ENCODE measurements around a stretch of chr5.

DNA sequence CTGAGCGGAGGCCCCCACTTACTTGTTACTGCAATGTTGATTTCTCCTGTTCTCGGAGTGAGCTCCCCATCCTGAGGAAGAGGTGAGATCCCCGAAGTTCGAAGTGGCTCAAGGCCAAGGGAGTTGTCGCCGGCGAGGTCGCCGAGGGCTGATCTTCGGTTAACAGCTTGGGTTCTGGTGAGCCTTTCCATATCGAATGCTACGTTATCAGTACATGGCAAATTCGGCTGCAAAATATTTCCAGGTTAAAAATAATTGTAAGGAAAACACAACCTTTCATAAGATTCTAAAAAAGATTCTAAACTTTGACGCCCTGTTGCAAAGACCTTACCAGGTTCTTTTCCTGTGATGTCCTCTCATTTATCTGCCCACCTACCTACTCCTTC lies 59.1 kb upstream of the TBC1D9B start:
- PRO-cap, 7 experiments: no peak in any of the 7 experiments

GRCh38 chr5:180000863-180001761 lies 70.4 kb downstream of the RNF130 start:
- PRO-cap, 7 experiments: no peak in any of the 7 experiments

GRCh38 chr5:180047754-180048434 lies 23.7 kb downstream of the RNF130 start:
- PRO-cap, 7 experiments: no peak in any of the 7 experiments

- PRO-cap, 7 experiments: no peak in any of the 7 experiments
Observed at GRCh38 chr5:180054245-180054939, 17.2 kb downstream of the RNF130 start.

GRCh38 chr5:180070706-180071244 lies 784 bp downstream of the RNF130 start:
- PRO-cap, 7 experiments: no peak in any of the 7 experiments

GRCh38 chr5:180262889-180263557 lies 28.9 kb downstream of the MAPK9 start:
- PRO-cap, 7 experiments: no peak in any of the 7 experiments

DNA sequence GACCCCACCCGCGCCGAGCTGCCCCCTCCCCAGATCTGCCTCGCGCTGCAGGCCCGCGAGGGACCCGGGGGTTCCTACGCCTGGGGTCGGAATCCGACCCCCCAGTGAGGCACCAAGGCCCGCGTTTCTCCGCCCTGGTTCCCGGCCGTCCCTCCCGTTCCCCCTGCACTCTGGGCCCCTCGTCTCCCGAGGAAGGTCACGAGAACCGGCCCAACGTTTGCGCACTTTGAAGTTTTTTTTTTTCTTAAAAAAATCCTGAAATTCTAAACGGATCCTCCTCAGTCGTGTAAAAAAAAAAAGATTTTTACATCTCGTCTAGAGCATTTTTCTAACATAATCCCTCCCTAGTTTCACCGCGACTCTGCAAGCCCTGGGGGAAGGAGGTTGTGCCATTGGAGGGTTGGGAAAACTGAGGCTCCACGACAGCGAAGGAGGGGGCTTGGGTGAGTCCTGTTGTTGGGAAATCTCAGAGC lies 958 bp upstream of the GFPT2 start:
- PRO-cap, 7 experiments: no peak in any of the 7 experiments

DNA sequence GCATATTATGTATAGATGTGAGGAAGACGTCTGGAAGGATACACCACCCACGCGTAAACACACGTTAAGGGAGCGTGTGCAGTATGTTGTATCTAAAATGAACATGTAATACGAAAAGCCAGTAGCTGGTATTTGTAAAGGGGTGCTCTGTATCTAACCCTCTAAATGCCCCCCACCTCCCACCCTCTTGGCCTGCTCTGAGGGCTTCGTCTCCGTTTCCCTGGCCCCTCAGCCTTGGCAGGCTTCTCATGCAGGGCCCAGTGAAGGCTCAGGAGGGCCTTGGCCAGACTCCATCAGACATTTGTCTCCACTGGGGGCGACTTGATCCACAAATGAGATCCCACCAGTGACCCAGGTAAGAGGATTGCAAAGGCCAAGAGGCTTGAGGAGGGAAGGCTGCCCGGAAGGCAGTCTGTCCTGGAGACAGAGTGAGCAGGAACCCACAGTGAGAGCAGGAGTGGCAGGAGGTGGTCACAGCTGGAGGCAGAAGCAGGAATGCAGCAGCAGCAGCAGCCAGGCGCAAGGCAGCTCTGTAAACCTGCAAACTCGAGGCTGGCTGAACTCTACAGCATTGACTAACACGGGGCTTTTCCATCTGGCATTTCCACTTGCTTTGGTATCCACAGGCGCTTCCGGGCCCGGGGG lies 15.0 kb downstream of the MGAT1 start:
- PRO-cap, 7 experiments: no peak in any of the 7 experiments

GRCh38 chr5:180798166-180798739 lies 4.4 kb downstream of the MGAT1 start:
- PRO-cap, 7 experiments: no peak in any of the 7 experiments

DNA sequence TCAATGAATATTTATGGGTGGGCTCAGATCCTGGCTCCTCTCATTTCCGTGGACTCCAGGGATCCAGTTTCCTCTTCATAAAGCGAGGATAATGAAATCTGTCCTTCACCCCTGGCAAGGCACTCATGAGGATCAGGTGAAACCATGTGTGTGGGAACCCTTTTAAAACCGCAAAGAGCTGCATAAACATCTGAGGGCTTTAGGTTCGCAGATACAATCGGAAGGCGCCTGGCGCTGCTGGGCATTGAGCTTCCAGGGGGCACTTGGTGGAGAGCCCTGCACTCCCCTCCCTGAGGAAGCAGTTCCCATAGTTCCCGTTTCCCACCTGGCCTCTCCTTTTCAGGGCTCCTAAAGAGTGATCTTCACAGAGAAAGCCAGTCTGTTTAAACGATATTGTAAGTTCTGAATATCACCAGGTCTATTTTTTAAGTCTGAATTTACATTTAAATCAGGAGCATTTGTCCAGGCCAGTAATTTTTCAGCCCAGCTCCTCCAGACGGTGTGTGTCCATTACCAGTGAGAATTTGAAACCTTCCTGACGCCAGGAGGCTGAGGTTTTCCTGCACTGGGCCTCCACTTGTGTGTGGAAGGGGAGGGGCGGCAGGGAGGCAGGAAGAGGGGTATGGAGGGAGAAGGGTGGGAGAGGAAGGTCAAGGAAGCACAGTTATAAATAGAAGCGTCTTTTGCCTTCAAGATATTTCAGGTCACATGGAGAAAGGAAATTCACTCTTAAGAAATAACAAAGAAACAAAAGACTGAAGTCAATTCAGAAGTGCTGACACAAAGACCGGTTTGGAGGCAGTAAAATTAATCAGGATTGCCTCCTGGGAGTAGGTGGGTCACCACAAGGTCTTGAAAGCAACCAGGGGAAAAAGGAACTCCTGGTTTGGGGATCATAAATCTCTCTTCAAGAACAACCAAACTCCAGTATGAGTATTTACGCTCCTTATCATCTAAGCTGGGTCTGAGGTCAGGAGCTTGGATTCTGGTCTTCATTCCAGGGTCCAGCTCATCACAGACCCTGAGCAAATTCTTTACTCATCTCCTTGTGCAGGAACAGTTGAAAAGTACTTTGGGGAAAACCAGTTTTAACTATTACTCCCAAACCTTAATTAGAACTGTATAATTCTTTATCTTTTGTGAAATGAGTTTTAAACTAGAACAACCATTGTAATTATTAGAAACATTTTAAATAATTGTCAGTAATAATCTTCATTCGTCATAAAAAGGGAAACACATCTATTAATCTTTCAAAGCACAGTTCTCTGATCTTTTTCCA lies 14.3 kb upstream of the MGAT1 start:
- PRO-cap, 7 experiments: no peak in any of the 7 experiments

DNA sequence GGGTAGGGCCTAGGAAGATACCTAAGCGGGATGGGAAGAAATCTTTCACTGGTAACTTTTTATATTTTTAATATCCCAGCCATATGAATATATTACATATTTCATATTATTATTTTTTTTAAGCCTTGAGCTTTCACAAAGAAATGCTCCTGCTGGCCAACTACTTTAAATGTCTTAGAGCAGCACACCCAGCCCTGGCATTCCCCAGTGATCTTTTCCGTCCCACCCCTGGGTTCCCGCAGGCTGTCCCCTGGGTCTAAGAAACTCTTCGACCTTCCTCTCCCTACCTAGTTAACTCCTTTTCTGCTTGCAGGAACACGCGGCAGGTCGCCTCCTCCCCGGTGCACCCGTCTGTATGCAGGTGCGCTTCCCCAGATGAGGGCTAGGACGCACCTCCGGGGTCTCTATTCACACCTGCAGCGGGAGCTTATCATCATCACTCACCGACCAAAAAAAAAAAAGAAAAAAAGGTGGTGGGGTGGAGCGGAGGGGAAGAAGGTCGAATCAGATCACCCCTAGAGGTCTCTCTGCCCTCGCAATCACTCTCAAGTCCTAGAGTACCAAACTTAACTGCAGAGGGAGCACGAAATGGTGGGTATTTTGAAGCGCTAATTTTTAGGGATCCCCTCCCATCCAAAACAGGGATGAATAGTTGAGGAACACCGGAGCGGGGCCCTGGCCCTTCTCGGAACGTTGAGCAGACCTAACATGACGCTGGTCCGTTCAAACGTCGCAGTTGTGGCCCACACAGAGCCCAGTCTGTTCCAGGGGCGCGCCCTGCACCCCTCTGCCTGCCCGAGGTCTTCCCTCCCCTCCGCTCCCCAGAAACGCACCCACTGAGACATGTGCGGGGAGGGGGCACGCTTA lies 602 bp downstream of the ZFP62 start:
- PRO-cap, 7 experiments: peak in 7 of 7 experiments; most common plus-strand start position 563 of the sequence (in 7); most common minus-strand start position 377 of the sequence (in 3)

- PRO-cap, 7 experiments: no peak in any of the 7 experiments
Observed at GRCh38 chr5:180908438-180908676, 9.4 kb downstream of the BTNL8 start.

- PRO-cap, 7 experiments: no peak in any of the 7 experiments
Observed at GRCh38 chr5:181042148-181043102, 2.4 kb downstream of the BTNL9 start.

- PRO-cap, 7 experiments: no peak in any of the 7 experiments
Observed at GRCh38 chr5:181054933-181055427, 14.9 kb downstream of the BTNL9 start.

GRCh38 chr5:181085250-181085578 lies 45.1 kb downstream of the BTNL9 start:
- PRO-cap, 7 experiments: no peak in any of the 7 experiments

DNA sequence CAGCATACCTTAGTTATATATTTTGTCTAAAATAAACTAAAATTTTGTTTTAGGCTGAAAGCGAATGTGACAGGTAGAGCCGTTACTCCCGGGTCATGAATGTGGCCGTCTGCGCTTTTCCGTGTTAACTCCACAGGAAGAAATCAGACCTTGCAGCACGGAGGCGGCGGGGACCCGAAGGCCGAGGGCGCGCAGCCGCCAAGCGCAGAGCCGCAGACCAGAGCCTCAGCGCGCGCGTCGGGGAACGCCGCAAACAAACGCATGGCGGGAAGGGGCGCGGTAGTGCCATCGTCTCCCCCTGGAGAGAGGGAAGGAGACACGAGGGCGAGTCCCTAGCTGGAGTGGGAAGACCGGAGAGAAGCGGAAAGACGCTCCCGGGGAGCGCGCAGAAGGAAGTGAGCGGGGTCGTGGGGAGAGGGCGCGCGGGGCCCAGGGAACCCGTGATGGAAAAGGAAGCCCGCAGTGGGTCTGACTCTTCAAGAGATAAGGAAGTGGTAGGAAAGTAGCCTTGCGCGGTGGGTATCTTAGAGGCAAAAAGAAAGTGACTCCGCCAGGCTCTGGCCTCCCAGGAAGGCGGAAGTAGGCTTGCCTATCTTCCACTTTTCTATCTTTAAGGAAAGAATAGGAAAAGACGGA lies 13.8 kb downstream of the TRIM7 start:
- PRO-cap, 7 experiments: peak in 1 of 7 experiments; most common plus-strand start position 220 of the sequence (in 1)

DNA sequence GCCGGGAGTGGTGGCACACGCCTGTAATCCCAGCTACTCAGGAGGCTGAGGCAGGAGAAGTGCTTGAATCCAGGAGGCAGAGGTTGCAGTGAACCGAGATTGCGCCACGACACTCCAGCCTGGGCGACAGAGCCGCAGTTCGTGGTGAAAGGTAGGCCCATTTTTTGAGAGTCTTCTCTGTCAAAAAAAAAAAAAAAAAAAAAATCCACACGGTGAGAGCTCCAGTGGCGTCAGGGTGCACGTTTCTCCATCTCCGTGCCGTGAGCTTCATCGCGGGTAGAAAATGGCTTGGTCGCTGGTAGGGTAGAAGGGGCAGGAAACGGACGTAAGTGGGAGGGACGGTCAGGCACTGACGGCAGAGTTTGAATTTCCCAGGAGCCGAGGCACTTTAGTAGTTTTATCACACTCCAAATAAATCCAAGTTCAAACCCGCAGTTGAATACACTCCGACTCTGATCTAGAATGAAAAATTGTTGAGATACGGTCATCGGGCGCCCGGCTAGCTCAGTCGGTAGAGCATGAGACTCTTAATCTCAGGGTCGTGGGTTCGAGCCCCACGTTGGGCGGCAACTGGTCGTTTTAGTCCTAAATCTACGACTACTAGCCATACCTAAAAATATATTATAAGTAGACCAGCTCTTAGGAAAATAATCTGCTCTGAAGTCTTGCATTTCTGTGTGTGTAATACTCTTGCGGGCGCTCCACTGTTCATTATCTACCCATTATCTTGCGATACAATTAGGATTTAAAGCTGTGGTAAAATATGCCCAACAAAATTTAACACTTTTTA lies 2.5 kb upstream of the TRIM7 start:
- PRO-cap, 7 experiments: peak in 7 of 7 experiments; most common plus-strand start position 487 of the sequence (in 6); most common minus-strand start position 284 of the sequence (in 3)

- PRO-cap, 7 experiments: peak in 5 of 7 experiments; most common plus-strand start chr5:181246531 (in 2); most common minus-strand start chr5:181246428 (in 4)
Observed at GRCh38 chr5:181246014-181246820, 2.5 kb upstream of the RACK1 start.

All from T-cell (primary cell).